Penis (tissue), 1 donor: ENCODE measurements around a stretch of chr11.

- PRO-cap: no peak
These were observed 324.9 kb downstream of the ETS1 start for GRCh38 chr11:128262326-128262998.

GRCh38 chr11:128411729-128412324, 175.5 kb downstream of the ETS1 start:
- PRO-cap: no peak

DNA sequence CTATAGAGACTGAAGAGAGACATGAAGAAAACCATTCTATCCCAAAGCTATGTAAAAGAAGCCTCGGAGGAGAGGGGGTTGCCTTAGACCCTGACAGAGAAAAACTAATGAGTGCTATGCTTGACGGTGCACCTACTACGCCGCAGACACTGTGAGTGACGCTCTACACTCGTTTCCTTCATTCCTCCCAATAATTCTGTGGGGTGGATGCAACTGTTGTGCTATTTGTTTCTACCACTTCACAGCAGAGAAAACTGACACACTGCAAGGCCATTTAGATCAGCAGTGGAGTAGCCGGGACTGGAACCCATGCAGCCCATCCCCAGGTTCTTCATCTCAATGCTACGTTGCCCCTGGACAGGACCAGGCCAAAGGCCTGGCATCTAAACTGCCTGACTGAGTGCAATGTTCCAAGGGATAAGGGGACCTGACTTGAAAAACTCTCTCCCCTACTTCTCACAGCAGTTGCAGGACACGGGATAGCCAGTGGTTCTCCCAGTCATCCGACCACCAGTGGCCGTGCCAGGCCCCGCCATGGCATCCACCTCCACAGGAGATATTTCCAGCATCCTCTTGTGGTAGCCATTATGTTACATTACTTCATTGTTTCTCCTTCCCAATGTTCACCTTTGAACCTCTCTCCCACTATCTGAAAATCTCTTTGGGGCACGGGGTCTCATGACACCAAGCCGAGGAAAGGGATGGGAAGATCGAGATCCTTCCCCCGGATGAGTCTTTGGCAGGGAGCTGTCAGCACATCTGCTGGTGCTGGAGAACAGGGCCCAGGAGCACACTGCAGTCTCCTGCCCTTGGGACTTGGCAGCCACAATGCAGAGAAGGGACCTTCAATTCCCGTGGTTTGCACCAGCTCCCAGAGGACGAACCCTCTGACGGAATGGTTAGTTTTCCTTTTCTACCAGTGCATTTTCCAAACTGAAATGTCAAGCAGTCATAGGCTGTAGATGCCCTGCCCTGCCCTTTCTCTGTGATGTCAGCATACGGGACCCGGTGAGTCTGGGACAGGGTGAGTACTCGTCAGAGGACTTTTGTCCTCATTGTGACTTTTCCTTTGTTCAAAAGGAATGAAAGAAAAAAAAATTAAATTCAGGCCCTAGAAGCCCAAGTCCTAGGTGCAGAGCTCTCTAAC, 121.4 kb downstream of the ETS1 start:
- PRO-cap: no peak

DNA sequence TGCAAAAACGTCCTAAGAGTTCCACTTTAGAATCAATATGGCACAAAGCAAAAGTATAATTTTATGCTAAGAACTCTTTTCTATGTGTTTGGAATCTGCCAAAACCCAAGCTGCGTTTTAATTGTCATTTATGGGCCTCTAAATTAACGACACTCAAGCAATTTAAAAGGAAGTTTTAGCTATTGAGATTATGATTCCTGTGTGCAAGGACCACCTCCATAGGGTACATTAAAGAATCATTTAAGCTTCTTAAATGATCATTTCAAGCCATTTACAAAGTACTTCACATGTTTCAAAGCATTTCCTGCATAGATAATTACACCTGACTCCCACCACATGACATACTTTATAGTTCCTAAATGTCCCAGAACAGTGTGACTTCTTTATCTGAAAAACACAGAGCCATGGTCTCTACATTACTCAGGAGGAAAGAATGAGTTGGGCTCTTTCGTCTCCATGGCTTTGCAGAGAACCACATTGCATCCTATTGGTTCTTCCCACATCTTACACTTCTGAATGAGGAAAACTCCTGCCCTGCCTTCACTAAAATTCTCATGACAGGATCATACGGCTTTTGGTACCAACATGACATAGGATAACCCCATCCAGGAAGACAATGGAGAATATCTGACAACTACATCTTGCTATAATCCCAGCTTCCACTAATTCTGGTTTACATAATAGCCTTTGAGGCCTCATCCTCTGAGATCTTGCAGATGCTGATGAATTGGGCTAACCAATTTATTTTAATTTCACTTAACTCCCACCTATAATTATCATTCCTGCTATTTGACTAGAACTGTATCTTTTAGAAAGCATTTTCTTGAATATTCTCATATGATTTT, 88.6 kb downstream of the ETS1 start:
- PRO-cap: no peak

- PRO-cap: no peak
These were observed 85.4 kb downstream of the ETS1 start for GRCh38 chr11:128501848-128502503.

DNA sequence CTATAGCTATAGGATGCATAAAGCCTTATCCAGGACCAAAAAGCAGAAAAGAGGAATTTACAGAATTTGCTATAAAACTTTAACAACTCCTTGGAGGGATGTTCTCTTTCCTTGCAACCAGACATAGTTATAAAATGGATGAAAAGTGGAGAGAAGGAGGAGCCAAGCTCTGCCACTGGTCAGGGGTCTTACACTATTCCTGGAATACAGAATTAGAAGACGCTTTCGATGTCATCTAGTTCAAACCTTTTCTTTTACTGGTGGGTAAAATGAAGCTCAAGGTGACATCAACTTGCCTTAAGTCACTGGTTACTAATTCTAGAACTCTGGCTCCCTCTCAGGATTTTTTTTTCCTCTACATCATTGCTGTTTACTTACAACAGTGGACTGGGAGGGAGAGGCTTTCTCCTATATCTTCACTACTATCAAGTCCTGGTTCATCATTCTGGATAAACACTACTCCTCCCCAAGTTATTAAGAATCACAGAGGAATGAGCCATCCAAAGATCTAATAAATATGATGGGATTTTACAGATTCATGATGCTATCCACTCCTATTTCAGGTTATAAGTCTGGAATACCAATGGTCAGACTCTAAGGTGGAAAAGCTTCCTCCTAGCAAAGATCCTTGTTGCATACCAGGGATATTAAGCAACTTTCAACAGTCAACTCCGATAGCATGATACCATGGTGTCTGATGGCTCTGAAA, 82.9 kb downstream of the ETS1 start:
- PRO-cap: no peak

GRCh38 chr11:128505316-128506174, 81.8 kb downstream of the ETS1 start:
- PRO-cap: no peak

DNA sequence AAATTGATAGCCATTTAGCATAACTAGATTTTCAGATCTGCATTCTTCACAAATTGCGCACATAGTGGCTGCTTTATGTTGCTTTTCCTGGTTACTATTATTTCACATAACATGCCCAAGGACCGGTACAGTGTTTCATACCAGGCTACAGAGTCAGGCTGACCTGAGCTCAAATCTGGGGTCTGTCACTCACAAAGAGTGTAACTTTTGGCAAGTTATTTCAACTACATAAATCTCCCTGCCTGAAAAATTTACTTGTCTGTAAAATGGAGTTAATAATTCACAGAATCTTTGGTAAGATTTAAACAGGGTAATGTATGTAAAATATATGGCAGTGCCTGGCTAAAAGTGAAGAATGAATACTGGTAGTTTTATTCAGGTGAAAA, 49.0 kb downstream of the ETS1 start:
- PRO-cap: no peak

GRCh38 chr11:128544010-128544383, 43.4 kb downstream of the ETS1 start:
- PRO-cap: no peak

GRCh38 chr11:128561133-128561415, 26.3 kb downstream of the ETS1 start:
- PRO-cap: no peak

DNA sequence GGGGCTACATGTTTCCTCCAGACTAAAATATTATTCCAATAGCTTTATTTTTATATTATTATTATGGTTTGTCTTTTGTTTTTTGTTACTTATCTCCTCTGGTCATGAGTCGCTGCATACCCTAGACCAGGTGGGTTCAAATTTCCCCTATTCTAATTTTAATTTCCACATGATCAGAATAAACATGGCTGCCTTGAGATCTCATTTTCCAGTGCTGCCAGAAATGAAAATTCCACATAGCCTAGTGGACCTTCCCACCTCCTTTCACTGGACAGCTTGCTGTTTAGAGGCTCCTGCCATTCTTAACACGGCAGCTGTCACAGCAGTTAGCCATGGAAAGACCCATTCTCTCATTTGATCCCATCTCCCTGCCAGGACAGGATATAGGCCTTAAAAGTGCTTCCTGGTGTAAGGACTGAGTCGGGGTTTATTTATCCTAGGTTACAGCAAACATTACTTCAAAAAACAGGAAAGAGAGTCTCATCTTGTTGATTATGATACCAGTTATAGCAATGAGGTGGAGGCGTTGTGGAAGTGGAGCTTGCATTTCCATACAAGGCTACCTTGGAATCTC, 17.2 kb upstream of the ETS1 start:
- PRO-cap: no peak

- PRO-cap: no peak
These were observed 8.3 kb upstream of the FLI1 start for GRCh38 chr11:128685536-128685920.

DNA sequence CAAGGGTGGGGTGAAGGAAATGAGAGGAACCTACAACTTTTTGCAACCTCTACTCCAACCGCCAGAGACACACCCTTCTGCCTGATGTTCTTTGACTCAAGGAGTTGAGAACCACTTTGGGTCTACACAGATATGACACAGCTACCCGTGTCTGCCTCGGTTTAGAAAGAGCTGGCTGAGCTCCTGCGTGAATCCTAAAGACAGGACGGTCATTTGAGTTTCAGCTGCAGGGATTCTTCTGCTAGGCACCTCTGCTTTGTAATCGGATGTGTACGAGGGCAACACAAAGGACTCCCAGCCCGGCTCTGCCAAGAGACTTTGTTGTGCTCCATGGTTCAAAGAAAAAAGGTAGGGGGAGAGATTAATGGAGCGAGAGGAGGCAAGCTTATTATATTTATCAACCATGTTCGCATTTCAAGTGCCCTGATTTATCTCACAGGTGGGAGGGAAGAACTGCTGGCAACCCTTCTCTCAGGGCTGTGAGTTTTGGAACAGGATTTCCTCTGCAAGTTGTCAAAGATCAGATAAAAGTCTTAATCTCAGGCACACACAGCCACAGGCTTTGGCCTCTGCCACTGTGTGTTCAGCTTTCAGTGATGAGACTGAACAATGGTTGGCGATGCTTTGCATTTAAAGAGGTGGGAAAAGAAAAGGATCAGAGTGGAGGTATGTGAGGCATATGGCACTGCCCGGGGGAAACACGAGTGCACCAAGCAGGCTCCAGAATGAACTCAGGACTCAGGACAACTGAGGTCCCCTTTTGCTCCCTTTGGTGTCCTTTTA, 35.2 kb downstream of the FLI1 start:
- PRO-cap: no peak

DNA sequence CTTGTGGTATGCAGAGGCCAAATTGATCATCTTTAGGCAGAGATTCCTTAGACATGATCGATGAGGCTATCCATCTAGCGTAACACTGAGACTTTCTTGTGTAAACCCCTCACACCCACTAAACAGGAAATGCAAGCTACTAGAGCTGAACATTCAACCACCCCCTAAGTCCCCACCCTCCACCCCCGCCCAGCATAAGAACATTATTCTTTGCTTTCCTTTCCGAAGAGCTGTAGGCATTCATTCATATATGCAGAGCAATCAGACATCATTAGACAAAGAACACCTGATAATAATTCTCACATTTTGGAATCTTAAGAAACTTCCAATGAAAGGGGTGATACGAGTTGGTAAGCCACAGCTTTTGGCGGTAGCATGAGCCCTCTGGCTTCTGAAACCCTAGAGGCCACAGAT, 42.1 kb downstream of the FLI1 start:
- PRO-cap: no peak

DNA sequence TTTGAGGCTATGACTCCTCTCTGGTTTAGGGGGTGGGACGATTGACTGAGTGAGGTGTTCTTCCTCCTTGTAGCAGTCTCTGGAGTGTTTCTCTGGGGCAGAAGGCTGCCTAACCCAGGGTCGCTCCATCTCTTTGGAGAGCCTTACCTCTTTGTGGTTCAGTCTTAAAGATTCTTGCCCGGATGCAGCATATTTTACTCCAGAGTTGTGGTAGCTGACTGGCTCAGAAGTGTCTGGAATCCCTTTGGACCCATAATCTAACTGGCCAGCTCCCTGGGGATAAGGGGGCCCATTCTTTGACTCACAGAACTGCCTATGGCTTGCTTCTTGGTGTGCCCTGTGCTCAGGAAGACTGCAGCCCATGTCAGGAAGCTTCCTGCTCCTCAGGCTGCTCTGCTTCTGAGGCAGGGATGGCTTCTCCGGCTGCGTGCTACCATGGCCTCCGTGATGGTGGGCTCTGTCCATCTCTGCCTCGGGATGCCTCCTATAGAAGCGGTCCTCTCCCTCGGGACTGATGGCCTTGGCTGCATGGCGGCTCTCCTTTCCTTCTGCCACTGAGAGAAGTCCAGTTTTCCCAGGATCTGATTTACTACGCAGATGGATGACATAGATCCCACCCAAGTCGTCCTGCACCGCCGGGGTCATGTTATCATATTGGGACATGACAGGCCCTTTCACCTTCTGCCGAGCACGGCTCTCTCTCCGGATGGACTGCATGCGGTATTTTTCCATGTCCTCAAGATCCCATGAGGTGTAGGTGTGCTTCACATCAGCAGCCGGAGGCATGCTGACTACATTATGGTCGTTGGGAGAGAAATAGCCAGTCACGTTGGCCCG, 26.7 kb upstream of the TP53AIP1 start:
- PRO-cap: no peak

- PRO-cap: no peak
These were observed 88.2 kb upstream of the TP53AIP1 start for GRCh38 chr11:129030850-129031312.

GRCh38 chr11:129323845-129324472, 51.7 kb upstream of the BARX2 start:
- PRO-cap: no peak

DNA sequence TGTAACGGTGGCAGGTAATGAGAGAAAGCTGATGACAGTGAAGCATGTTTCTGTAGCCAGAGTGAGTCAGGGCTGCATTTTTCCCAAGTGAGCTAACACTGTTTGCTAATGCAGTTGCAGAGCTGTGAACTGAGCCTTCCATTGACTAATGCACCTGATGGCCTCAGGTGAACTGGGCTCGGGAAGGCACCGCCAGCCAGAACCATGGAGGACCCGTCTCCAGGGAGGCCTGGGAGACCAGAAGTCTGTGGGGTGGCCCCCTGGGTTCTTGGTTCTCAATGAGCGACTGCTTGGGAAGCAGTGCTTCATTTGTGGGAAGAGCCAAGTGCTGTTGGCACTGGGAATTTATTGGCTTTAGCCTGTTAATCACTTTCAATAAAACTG, 64.5 kb downstream of the BARX2 start:
- PRO-cap: no peak

DNA sequence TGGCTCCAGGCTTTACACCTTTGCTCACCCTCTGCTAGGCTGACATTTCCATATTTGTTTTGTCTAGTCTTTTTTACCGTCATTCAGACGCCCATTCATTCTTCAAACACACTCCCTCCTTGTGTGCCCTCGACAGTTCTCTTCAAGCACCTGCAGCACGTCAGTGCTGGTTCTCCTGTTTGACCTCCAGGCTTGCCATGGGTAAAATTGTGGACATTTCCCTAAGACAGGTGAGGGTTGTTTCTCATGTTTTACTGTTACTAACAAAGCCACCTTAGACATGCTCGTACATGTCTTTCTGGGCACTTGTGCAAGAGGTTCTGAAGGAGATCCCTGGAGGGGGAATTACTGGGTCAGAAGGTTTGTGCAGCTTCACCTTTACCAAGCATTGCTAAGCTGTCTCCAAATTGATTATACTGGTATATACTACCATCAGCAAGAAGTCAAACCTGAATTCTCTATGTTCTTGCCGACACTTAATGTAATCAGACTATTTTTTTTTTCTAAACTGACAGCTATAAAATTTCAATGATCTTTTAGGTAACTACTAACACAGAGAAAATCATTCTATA, 189.7 kb upstream of the TMEM45B start:
- PRO-cap: no peak

DNA sequence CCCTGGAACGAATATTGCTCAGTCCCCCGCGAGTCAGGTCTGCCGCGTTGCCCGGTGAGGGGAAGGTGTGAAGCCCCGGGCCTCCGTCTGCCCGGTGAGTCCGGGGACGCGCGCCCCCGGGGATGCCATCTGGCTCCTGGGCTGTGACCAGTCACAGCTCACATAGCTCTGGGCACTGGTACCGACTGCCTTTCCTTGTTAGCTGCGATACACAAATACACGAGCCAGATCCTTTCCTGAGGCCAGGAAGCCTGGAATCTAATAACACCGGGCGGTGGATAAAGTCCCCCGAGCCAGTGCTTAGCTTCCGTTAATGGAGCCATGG, 512 bp downstream of the TMEM45B start:
- PRO-cap: no peak